M059J (cell line): ENCODE data around the gene TMEFF2.

- RAMPAGE, long total RNA: no peak
Observed at GRCh38 chr2:189799189-189799573, 14.9 kb downstream of the PMS1 start.

GRCh38 chr2:190183231-190183968, 2.7 kb downstream of the C2orf88 start:
- RAMPAGE, long total RNA: no peak

GRCh38 chr2:190279410-190280144, 40.0 kb downstream of the HIBCH start:
- RAMPAGE, long total RNA: no peak

GRCh38 chr2:190359739-190360540, 16.6 kb downstream of the INPP1 start:
- RAMPAGE, long total RNA: no peak

DNA sequence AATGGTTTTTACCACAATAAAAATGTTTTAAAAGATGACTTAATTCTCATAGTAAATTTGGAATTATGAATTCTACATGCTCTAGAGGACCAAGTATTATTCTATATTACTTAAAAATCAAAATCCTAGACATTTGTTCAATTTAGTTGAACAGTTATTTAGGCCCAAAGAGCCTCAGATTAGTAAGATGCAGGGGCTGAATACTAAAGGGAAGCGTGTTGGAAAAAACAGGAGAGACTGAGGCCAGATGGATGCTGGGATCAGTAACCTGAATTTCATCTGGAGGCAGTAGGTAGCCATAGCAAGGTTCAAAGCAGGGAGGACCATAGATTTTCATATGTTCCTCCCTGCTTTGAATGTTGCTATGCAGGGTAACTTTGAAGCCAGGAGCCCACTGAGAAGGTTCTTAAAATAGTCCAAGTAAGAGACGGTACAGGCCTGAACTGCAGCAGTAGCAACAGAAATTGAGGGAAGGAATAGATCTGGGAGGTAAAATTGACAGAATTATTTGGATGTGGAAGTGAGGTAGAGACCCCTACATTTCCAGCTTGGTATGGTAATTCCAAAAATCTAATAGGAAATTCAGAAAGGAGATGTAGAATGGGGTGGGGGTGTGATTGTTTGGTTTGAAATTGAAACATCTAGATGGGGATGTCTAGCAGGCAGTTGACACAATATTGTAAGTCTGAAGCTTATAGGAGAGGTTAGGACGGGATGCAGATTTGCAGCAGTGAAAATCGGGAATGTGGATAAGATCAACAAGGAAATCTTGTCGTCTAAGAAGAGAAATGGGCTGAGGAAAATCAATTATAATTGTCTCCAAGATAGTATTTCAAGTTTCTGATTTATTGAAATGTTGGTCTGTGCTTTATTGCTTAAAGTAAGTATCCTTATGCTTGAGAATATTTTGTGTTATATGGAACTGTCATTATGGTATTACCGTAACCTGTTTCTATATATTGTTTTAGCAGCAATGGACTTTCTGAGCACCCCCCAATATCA, 34.3 kb downstream of the MFSD6 start:
- RAMPAGE, long total RNA: no peak

DNA sequence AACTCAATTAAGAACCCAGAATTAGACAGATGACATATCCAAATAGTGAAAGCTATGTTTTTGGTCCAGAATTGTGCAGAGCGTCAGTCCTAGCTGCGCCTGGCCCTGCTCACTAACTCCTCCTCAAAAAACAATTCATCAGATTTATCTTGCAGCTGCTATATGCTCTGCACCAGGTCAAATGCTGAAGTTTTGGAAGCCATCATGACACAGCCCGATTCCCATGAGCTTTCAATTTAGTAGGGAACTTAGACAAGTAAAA, 20.0 kb upstream of the NAB1 start:
- RAMPAGE, long total RNA: no peak

GRCh38 chr2:190912383-190912988, 31.9 kb downstream of the GLS start:
- RAMPAGE, long total RNA: no peak

DNA sequence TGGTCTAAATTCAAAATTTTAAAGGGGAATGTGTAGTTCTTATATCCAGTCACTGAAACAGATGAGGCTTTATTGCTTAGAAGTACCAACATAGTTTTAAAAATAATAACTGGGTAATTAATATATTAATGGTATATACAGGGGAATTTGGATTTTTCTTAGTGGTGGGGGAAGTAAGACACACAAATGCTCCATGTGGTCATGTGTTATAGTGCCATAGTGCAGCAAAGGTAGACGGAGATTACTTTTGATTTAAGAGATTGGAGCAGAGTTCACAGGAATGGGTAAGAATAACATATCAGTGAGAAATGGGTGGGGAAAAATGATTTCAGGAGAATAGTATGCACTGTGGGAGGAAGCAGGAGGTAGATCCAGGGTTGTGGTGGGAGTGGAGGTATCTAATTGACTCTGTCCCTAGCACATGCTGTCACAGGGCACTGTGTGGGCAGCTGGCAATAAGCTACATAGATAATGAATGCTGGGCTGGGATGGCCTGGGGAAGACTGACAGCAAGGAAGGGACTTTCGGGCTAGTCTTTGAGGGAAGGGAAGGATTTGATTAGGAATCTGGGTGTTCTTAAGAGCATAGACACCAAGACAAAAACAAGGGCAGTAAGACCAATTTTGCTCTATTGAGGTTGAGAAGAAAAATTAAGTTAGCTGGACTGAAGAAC, 65.3 kb downstream of the STAT1 start:
- RAMPAGE, long total RNA: no peak

DNA sequence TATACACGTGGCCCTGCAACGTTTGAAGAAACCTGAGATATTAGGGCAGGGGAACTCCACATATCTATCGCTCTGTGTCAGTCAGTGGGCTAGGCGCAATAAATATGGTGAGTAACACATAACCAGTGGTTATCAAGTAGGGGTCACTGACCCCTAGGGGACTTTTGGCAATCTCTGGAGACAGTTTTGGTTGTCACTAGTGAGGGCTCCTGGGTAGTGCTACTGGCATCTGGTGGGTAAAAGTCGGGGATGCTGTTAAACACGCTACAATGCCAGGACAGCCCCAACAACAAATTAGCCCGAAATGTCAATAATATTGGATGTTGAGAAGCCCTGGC, 14.8 kb downstream of the STAT1 start:
- RAMPAGE, long total RNA: no peak

GRCh38 chr2:191128006-191128644, 22.7 kb downstream of the STAT4 start:
- RAMPAGE, long total RNA: no peak

DNA sequence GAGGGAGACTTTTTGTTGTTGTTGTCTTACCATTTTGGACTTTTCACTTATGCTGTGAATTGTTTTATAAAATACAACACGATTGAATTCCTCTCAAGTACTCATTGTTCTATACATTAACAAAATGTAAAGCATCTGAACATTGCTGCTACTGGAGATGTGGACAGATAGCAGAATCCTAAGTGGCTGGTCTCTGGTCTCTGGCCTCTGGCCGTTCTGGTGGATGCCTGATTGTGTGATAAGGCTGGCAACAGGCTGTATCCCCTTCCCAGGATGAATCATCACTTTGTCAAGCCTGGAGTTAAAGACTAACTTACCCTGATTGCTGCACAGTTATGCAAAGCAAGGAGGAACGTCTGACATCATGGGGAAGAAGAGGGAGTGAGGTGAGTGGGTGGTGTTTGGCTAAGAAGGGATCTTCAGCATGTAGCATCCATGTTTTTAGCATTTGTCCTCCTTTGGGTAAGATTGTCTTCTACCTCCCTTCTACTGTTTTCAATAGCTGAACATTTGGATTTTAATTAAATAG, 2.5 kb downstream of the MYO1B start:
- RAMPAGE, long total RNA: no peak

GRCh38 chr2:191249240-191250056, 4.2 kb downstream of the MYO1B start:
- RAMPAGE, long total RNA: no peak

- RAMPAGE, long total RNA: no peak
Observed at GRCh38 chr2:191436812-191437081, 191.5 kb downstream of the MYO1B start.

- RAMPAGE, long total RNA: no peak
Observed at GRCh38 chr2:191690568-191691662, 13.0 kb downstream of the NABP1 start.

- RAMPAGE, long total RNA: no peak
Observed at GRCh38 chr2:191866866-191867602, 20.1 kb upstream of the CAVIN2 start.

GRCh38 chr2:192194813-192195965, at the start of gene TMEFF2:
TMEFF2 (minus strand) TSS chr2:192194933.
- RAMPAGE, long total RNA: no peak

DNA sequence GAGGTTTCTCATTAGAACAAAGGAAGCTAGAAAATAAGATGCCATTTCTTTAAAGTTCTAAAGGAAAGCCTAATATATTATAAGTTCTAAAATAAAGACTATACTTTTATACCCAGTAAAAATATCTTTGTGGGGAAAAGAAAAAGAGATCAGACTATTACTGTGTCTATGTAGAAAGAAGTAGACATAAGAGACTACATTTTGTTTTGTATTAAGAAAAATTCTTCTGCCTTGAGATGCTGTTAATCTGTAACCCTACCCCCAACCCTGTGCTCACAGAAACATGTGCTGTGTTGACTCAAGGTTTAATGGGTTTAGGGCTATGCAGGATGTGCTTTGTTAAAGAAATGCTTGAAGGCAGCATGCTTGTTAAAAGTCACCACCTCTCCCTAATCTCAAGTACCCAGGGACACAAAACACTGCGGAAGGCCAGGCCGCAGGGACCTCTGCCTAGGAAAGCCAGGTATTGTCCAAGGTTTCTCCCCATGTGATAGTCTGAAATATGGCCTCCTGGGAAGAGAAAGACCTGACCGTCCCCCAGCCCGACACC, 947.6 kb upstream of the TMEFF2 start:
- RAMPAGE, long total RNA: no peak

DNA sequence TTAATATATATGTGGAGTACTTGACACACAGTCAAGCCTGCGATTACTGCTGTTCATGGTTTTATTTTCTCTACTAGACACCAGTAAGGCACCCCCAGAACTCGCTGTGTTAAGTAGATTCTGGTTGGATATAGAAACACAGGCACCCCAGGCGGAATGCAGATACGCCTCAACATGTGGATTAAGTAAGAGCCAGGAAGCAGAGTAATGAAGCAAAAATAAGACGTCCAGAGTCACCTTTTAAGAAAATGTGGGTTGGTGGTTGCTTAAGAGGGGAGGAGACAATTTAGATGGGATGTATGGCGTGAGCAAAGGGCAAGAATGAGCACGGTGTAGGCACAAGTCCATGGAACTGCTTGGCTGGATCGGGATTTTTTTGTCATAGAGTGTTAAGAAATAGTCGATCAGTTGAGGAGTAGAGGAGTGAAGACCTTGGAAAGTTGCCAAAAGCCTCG, 945 bp upstream of the SLC39A10 start:
- RAMPAGE, long total RNA: no peak

- RAMPAGE, long total RNA: no peak
Observed at GRCh38 chr2:196140669-196141067, 30.7 kb downstream of the STK17B start.

DNA sequence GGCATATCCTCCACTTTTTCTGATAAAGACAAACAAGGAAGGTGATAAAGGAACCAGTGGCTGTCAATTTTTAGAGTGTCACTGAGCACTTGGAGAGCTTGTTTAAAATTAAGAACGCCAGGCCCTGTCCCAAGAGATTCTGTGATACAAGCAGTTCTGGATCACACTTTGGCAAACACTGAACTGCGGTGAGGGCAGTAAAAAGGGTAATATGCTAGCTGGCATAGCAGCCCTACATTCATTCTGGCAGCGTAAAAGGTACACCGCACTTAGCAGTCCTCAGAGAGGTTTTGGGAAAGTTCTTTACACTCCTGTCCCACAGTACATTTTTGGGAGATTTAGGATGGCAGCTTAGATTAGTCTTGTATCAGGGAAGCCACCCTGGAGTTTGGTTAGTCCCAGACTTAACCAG, 55.2 kb downstream of the HECW2 start:
- RAMPAGE, long total RNA: no peak